Skin of body (tissue), 2 donors: ENCODE results near the genes P2RX7 and SETD1B.

- RAMPAGE, long total RNA = no peak
These were observed 17.9 kb upstream of the POP5 start for GRCh38 chr12:120599030-120599585.

DNA sequence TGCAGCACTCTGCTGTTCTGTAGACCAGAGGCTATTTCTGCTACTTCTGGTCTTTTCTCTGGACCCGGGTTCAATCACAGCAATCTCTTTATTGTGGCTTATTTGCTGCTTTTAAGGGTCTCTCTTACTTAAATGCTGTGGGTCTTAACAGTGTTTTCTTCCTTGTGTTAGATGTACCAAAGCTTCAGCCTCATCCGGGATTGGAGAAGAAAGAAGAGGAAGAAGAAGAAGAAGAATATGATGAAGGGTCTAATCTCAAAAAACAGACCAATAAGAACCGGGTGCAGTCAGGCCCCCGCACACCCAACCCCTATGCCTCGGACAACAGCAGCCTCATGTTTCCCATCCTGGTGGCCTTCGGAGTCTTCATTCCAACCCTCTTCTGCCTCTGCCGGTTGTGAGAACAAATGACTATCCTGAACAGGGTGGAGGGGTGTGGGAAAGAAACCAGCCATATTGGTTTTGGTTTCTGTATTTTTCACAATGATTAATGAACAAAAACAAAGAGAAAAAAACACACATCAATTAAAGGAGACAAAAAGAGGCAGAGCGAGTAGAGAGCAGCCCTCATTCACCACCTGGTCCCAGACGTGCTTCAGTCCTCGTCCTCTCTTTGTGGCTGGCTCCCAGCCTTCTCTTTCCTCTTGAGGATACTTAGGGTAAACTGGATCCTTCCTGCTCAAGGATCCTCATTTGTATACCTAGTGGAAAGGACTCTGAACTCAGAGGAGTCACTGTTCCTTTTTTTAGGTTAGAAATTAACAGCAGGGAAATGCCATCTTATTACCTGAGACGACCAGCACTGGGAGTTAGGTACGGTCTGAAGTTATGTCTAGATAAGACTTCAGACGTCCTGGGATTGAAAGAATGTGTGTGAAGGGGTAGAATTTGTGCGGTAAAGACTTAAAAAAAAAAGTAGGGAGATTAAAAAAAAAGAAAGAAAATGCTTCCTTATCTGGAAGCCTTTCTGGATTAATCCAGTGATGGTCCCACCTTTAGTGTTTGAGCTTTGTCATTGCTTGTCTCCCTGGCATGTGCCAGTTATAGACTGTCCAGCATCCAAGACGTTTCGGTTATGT, 9.5 kb downstream of the MLEC start:
- RAMPAGE, long total RNA = no peak

- RAMPAGE, long total RNA = no peak
These were observed 5.1 kb upstream of the ACADS start for GRCh38 chr12:120720244-120721209.

GRCh38 chr12:120793560-120793912, 67.9 kb downstream of the ACADS start:
- RAMPAGE, long total RNA = no peak

DNA sequence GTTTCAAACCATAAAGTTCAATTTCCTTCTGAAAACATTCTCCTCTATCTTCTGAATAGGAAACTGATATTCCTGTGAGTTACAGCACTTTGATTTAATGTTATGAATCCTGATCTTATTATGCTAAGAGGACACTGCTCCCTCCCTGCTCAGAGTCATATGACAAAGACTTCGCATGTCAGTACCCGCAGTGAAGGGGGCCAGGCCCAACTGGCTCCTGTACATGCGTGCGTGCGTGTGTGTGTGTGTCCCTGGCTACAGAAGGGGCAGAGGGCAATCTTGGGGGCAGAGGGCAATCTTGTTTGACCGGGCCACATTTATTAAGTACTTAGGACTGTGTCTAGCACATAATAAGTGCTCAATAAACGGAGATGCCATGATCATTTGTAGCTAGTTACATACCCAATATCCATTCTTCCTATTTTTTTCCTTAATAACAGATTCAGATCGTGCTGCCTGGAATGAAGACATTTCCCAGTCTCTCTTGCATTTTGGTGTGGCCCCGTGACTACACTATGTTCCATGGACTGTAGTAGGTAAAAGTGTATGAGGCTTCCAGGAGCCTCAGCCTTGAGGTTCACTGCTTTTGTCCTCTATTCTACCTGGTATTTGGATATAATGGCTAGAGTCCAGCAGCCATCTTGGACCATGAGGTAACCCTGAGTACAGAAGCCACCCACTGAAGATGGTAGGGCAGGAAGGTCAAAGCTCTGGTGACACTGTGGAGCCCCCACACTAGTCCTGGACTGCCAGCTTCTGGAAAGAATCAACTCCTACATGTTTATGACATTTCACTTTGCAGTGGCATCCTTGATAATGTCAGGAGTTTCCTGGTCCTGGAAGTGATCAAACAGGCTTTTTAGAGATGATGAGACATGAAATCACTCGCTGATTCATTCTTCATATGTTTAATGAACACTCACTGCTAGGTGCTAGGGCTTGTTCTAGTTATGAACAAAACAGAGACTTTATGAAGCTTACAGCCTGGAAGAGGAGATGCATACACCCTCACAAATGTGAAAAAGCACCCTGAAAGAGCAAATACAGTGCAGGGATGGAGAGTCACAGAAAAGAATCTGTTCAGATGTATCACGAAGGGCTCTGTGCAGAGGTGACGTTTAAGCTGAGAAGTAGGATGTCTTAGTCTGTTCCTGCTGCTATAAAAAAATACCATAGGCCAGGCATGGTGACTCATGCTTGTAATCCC, 16.0 kb upstream of the HNF1A start:
- RAMPAGE, long total RNA = no peak

- RAMPAGE, long total RNA = no peak
These were observed 13.2 kb upstream of the HNF1A start for GRCh38 chr12:120965085-120965653.

DNA sequence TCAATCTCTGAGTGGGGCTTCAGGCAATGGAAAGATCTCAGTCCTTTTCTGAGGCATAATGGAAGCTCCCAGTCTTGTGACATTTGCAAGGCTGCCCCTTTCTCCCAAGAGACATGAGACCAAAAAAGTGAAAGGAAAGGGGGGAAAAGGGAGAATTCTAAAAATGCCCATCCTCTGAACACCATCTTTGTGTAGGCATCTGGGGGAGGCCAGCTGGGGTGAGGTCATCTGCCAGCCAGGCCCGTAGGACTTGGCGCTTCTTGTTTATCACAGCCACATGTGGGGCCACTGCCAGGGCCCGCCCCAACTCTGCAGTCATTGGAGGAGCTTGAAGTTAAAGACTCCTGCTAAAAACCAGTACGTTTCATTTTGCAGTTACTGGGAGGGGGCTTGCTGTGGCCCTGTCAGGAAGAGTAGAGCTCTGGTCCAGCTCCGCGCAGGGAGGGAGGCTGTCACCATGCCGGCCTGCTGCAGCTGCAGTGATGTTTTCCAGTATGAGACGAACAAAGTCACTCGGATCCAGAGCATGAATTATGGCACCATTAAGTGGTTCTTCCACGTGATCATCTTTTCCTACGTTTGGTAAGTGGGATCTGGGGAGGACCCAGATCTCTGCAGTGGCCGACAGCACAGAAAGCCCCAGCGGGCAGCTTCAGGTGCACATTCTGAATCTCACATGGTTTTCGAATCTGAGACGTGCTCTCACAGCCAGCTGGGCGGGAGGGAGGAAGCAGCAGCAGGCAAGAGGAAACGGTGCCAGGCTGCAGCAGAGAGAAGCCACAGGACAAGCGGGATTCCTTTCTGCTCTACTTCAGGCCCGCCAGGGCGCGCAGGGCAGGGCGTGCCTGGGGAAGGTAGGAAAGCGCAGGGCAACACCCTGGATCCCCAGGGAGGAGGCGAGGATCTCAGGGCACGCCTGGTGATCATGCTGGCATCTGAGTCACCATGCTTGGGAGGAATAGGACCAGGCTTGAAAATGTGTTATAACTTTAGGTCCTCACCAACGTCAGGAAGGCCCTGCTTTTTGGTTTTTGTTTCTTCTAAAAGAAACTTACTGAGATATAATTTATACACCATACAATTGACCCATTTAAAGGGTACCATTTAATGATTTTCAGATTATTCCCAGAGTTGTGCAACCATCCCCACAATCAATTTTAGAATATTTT, at the start of gene P2RX7:
TSS of gene P2RX7 (plus strand) at position 363 of the 1,169 bp plus-strand sequence.
- RAMPAGE, long total RNA = no peak

GRCh38 chr12:121217076-121217614, 7.2 kb downstream of the P2RX4 start:
- RAMPAGE, long total RNA = no peak

- RAMPAGE, long total RNA = no peak
These were observed 22.3 kb downstream of the P2RX4 start for GRCh38 chr12:121231882-121232950.

GRCh38 chr12:121309601-121310091, 13.1 kb upstream of the CAMKK2 start:
- RAMPAGE, long total RNA = no peak

- RAMPAGE, long total RNA = no peak
These were observed 44.2 kb downstream of the RNF34 start for GRCh38 chr12:121443879-121444804.

- RAMPAGE, long total RNA = no peak
These were observed 57.2 kb downstream of the KDM2B start for GRCh38 chr12:121523603-121524058.

- RAMPAGE, long total RNA = no peak
These were observed 41.2 kb downstream of the MORN3 start for GRCh38 chr12:121628014-121628990.

DNA sequence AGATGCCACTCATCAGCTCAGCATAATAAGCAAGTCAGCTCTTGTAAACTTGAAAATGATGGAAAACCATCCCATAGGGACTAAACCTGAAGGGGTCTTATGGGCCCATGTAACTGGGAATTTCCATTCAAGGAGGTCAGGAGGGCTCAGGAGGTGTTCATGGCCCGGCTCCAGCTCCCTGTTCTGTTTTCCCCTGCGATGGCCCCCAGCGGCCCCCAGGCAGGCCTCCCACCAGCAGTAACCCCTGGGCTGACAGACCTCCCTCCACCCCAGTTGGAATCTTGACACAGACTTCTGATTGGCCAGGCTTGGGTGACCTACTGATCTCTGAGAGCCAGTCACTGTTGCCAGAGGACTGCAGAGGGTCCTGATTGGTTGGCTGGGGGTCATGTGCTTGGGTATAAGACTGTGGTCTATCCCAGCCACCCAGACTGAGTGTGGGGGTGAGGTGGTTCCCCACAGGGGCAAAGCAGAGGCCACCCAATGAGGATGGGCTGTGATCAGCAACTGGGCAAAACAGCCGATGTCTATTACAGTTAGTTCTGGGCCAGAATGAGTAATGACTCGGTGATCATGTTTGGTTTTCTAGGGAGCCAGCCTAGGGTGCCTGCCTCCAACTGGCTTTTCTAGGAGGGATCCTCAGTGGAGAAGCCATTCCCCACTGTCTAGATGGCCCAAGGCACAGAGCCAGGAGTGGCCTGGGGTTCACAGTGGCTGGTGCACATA, 27.1 kb downstream of the RHOF start:
- RAMPAGE, long total RNA = no peak

DNA sequence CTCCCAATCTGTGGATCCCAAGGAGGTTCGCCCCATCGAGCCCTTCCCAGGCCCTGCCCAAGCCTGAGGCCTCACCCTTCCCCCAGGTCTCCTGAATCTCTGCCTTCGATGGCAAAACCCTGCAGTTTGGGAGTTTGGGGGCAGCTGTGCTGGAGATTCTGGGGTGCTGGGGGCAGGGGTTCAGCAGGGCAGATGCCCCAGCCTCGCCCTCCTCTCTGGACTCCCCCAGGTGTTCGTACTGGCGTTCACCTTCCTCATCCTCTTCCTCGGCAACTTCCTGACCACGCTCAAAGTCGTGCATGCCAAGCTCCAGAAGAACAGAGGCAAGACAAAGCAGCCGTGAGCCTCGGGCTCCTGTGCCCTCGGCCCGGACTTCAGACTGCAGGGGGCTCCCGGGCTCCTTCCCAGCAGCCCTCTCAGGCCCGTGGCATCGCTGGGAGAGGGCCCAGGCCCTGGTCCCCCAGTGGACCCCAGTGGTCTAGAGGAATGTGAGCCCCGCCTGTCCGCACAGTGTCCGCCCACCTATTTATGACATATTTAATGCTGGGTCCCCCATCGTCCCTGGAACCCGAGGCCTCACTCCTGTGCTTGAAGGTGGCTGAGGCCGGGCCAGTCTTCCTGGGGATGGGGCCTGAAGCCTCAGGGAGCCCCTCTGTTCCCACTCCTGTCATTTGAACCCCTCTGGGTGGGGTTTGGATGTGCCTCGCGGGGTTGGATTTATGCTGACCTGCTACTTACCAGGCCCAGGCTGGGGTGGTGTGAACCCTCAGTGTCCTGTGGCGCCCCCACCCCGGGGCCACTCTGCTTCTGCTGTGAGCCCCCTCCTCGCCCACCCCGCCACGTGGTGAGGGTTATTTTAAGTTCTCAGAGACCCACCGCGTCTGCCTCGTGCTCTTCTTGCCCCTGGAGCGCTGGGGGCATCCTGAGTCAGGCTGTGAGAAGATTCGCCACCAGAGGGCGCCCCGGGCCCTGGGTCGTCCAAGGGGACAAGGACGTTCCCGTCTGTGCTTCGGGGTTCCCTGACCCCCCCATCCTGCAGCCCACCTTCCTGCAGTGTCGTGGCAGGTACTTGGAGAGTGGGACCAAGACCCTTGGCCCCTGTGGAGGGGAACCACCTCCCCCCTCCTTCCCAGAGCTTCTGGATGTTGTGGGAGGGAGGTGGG, 17.7 kb downstream of the RHOF start:
- RAMPAGE, long total RNA = no peak

GRCh38 chr12:121800256-121800440, 3.7 kb upstream of the SETD1B start:
- RAMPAGE, long total RNA = no peak

GRCh38 chr12:121803731-121804428, at the start of gene SETD1B:
Gene SETD1B (plus strand): TSS chr12:121804009.
- RAMPAGE, long total RNA = no peak

GRCh38 chr12:121816247-121816683, 12.5 kb downstream of the SETD1B start:
- RAMPAGE, long total RNA = no peak

- RAMPAGE, long total RNA = no peak
These were observed 2.2 kb upstream of the CFAP251 start for GRCh38 chr12:121915962-121916726.

DNA sequence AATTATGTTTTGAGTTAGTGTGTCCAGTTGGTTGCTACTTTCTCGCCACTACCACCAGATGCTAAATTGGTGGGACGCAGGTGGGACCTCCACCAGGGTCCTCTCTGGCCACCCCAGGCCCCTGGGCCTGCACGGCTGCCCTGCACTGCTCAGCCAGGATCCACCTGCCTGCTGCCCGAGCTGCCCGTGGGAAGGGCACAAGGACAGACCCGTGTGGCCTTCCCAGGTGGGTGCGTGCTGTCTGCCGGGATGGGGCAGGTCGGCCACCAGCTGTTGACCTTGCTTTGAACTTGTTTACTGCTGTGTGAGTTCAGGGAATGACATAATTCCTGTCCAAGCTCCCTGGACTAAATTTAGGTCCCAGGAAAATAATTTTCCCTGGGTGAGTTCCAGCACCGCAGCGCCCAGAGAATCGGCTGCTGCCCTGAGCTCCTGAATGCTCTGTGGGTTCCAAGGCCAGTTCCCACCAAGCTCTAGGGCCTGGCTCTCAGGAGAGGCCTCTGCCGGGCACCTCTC, 27.4 kb upstream of the MLXIP start:
- RAMPAGE, long total RNA = no peak